ENCODE measurements around a stretch of chr10.

DNA sequence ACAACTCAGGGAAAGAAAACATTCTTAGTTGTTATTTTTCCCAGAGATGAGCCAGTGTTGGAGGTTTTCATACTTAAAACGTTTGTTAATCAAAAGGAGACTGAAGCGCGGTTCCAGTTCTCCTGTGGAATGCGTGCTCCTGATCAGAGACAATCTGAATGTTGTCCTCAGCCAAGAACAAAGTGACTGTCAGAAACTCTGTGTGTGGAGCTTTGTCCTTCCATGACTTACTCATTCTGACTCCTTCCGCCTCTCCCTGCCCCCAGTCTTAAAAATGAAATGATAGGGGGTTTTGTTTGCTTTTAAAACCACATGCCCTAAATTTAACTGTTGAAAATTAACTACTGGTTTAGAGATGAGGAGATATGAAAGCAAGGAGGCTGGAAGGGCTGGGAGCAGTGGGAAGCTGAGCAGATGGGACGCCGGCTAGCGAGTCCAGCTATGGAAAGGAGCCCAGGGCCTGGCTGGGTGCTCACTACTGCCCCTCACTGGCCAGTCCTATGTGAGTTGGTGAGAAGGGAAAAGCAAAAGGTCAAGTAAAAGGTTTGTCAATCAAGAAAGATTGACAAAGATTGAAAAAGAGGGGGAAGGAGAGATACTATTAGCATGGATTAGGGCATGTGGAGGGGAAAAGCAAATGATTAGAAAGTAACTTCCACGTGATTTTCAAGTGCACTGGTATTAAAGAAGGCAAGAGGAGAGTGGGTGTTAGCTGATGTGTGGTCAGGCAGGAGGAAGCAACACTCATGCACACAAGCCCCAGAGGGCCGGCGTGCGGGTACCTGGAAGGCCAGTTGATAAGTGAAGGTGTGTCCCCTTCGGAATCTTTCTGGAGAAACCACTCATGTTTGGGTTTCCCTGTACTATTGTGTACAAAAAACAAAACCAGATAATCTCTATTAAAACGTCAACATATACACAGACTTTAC, 99.3 kb downstream of the SVIL start:
- RRBS, result no CpG with 5 or more reads among the region's 14 CpGs

- RRBS, result 100% methylated on average over 4 of the region's 19 CpGs
Measured at GRCh38 chr10:29550327-29550984, 84.3 kb downstream of the SVIL start.

GRCh38 chr10:29635625-29636029, 856 bp upstream of the SVIL start:
- RRBS, result no CpG with 5 or more reads among the region's 4 CpGs

GRCh38 chr10:29640239-29641100, 5.7 kb upstream of the SVIL start:
- RRBS, result no CpG with 5 or more reads among the region's 13 CpGs

- RRBS, result no CpG with 5 or more reads among the region's 12 CpGs
Measured at GRCh38 chr10:29646316-29647145, 11.8 kb upstream of the SVIL start.

DNA sequence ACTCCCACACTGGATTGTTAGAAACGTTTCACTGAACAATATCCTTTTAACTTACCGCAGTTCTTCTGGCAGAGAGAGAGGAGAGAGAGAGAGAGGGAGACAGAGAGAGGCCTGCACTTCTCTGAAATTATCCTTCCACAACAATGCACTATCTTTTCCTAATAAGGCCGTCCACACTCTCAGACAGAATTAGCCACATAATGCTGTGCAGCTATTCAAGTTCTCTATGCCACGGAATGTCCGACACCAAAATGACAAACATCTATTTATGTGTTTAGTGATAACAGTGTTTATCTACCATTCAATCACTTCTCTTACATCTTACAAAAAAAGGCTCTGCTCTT, 160.0 kb upstream of the SVIL start:
- RRBS, result no CpG with 5 or more reads among the region's 5 CpGs

- RRBS, result no CpG with 5 or more reads among the region's 18 CpGs
Measured at GRCh38 chr10:29820729-29821702, 186.2 kb upstream of the SVIL start.

- RRBS, result no CpG with 5 or more reads among the region's 6 CpGs
Measured at GRCh38 chr10:30041628-30042328, 17.6 kb downstream of the JCAD start.

DNA sequence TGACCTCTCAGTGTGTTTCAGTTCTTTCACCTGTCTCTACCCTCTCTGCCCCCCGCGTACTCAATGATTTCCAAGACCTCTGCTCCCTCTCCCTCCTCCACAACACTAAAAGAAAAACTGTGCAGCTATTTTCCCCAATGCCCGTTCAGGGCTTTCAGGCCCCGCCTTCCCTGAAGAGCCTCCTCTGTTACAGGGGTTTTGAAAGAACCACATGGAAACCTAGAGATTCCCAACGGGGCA, 128.7 kb downstream of the MTPAP start:
- RRBS, result no CpG with 5 or more reads among the region's 5 CpGs

GRCh38 chr10:30341389-30341815, 7.7 kb downstream of the MTPAP start:
- RRBS, result no CpG with 5 or more reads among the region's 5 CpGs

- RRBS, result no CpG with 5 or more reads among the region's 10 CpGs
Measured at GRCh38 chr10:30435618-30435905, 1.6 kb downstream of the MAP3K8 start.

- RRBS, result no CpG with 5 or more reads among the region's 6 CpGs
Measured at GRCh38 chr10:30502229-30502758, 68.3 kb downstream of the MAP3K8 start.

DNA sequence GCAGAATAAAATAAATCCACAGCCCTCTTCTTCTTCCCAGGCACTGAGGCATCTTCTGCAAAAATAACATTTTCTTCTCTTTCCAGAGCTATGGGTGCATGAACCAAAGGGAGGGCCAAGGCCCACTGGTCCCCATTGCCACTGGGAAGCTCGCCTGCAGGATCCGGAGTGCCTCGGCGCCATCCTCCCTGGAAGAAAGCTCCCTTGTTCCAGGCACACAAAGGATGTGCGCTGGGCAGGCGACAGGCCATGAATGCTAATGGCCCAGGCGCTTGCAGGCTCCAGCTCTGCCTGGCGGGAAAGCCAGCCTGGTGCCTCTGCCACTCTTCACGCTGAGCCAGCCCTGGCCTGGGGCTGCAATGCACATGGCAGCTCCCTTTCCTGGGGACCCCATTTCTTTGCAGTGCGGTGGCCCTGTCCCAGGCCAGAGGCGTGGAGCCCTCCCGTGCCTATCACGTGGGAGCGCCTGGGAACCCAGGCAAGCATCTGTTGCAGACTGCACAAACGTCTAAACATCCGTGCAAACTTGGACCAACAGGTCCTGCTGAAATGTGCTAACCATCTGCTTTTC, 152.0 kb upstream of the LYZL2 start:
- RRBS, result no CpG with 5 or more reads among the region's 16 CpGs

DNA sequence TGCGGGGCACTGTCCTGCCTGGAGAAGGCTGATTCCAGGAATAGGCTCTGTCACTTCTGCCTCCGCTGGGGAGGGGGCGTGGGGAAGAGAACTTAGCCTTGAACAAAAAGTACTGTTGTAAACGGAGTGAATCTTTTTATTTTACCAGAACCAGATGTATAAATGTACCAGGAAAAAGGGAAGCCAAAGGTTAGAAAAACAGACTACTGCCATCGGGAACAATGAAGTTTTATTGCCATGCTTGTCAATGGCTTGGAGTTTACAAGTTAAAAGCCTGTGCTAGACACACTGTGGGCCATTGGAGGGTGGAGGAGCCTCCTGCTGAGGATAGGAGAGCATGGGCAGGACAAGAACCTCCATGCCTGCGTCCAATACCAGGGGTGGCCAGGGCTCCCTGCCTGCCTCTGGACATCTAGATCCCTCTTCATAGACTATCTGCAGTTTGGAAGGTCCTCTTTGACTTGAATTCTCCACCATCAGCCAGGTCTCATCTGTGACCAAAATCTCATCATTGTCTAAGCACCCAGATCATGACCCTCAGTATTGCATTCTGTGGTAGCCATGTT, 161.7 kb upstream of the LYZL2 start:
- RRBS, result no CpG with 5 or more reads among the region's 6 CpGs

GRCh38 chr10:30818669-30819392, 189.3 kb upstream of the LYZL2 start:
- RRBS, result no CpG with 5 or more reads among the region's 26 CpGs

DNA sequence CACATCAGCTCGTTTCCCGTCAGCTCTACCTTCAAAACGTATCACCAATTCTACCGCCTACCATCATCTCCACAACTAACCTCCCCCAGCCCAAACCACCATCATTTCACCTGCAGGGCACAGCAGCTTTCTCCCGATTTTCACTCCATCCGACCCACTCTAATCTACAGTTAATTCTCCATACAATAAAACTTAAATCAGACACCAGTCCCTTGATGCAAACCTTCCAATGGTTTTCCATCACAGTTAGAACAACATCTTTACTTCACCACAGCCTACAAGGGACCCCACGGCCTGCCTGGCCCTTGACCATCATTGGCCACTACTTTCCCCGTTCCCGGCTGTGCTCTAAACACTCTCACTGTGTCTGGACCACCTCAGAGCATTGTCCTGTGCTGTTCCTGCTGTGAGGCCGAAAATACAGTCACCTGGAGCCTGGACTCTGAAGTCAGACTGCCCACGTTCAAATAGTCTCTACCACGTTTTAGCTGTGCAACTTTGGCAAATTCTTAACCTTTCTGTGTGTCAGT, 2.1 kb downstream of the ZNF438 start:
- RRBS, result no CpG with 5 or more reads among the region's 12 CpGs

- RRBS, result no CpG with 5 or more reads among the region's 5 CpGs
Measured at GRCh38 chr10:31075402-31075674, 43.7 kb upstream of the ZNF438 start.

- RRBS, result no CpG with 5 or more reads among the region's 6 CpGs
Measured at GRCh38 chr10:31341103-31341949, 22.3 kb downstream of the ZEB1 start.

- RRBS, result no CpG with 5 or more reads among the region's 4 CpGs
Measured at GRCh38 chr10:31342027-31342683, 23.1 kb downstream of the ZEB1 start.

DNA sequence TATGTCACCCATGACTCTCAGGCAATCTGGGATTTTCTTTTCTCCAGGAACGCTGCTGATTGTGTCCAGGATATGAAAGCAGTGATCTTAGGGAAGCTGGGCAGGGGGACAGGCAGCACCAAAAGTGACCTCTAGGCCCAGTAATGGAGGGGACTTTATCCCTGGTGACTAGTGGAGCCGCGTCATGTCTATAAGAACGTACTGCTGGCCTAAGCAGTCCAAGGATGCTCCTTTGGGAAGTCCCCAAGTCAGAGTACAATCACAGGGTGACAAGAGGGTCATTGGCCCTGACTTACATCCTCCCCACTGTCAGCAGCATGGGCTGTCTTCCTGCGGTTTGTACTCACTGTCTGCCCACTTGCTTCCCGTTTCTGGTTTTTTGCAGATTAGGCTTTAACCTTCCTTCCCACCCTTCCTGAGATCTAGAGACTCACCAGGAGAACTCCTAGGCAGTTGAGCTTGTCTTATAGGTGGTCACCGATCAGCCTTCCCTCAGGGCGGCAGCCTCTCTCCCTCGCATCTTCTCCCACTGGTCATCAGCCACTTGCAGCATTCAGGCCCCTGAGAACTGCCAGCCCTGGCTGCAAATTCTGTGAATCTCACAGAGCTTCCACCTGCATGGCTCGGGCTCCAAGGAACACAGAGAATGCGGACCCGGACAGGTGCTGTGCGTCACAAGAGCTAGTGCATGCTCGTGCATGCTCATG, 177.2 kb downstream of the ARHGAP12 start:
- RRBS, result no CpG with 5 or more reads among the region's 14 CpGs